Pericardium (tissue), 1 donor: ENCODE measurements around a stretch of chr17.

GRCh38 chr17:46129557-46130499, 63.4 kb downstream of the KANSL1 start:
- RRBS = no CpG with 5 or more reads among the region's 6 CpGs

GRCh38 chr17:46136799-46137702, 56.2 kb downstream of the KANSL1 start:
- RRBS = no CpG with 5 or more reads among the region's 9 CpGs

- RRBS = no CpG with 5 or more reads among the region's 2 CpGs
Measured at GRCh38 chr17:46139996-46140501, 53.2 kb downstream of the KANSL1 start.

GRCh38 chr17:46173219-46173782, 19.9 kb downstream of the KANSL1 start:
- RRBS = no CpG with 5 or more reads among the region's 3 CpGs

DNA sequence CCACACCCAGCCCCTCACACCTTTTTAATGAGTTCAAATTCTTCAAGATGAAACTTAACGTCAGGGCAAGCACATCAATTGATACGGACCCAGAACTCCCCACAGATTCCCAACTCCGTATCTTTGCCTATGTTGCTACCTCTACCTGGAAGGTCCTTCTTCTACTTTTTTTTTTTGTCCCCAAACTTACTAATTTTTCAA, 11.6 kb downstream of the KANSL1 start:
- RRBS = no CpG with 5 or more reads among the region's 3 CpGs

- RRBS = no CpG with 5 or more reads among the region's 30 CpGs
Measured at GRCh38 chr17:46361816-46362356, 320 bp upstream of the ARL17B start.

DNA sequence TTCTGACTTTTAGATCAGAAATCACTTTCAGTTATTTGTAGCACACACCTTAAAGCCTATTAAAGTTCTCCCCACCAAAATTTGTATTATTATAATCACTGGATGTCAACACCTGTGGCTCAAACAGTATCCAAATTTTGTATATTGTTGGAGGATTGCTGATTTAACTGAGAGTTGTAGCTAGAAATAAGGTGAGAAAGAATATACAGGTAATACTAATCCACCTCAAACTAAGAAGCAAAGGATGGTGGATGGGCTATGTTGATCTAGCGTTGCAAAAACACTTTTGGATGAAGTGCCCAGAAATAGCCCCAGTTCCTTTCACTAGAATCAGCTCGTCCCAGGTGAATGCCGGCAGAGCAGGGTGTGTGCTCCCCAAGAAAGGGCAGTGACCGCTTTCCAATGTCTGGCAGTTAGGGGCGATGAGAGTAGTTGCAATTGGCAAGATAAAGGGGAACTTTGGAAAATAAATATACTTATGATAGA, 75.3 kb downstream of the NSF start:
- RRBS = no CpG with 5 or more reads among the region's 5 CpGs

GRCh38 chr17:47017019-47017320, 37.9 kb upstream of the RPRML start:
- RRBS = no CpG with 5 or more reads among the region's 12 CpGs

- RRBS = no CpG with 5 or more reads among the region's 1 CpG
Measured at GRCh38 chr17:47252223-47252731, 1.4 kb upstream of the ITGB3 start.

DNA sequence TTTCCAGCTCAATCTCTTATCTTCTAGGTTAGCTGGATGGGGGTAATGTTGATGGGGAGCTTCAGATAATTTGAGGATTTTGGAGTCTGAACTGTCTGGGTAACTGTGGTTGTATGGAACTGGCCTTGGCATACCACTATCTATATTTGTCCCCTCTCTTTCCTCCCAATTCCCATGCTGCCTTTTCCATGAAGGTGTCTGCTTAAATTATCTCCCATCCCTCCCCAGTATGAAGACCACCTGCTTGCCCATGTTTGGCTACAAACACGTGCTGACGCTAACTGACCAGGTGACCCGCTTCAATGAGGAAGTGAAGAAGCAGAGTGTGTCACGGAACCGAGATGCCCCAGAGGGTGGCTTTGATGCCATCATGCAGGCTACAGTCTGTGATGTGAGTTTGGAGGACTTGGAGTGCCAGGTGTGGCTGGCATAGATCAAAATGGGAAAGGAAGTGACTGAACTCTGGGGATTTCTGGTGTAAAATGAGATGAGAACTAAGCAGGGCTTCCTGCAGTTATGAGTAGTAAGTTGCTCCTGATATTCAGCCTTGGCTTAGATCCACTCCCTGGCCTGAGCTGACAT, 32.5 kb downstream of the ITGB3 start:
- RRBS = no CpG with 5 or more reads among the region's 5 CpGs

DNA sequence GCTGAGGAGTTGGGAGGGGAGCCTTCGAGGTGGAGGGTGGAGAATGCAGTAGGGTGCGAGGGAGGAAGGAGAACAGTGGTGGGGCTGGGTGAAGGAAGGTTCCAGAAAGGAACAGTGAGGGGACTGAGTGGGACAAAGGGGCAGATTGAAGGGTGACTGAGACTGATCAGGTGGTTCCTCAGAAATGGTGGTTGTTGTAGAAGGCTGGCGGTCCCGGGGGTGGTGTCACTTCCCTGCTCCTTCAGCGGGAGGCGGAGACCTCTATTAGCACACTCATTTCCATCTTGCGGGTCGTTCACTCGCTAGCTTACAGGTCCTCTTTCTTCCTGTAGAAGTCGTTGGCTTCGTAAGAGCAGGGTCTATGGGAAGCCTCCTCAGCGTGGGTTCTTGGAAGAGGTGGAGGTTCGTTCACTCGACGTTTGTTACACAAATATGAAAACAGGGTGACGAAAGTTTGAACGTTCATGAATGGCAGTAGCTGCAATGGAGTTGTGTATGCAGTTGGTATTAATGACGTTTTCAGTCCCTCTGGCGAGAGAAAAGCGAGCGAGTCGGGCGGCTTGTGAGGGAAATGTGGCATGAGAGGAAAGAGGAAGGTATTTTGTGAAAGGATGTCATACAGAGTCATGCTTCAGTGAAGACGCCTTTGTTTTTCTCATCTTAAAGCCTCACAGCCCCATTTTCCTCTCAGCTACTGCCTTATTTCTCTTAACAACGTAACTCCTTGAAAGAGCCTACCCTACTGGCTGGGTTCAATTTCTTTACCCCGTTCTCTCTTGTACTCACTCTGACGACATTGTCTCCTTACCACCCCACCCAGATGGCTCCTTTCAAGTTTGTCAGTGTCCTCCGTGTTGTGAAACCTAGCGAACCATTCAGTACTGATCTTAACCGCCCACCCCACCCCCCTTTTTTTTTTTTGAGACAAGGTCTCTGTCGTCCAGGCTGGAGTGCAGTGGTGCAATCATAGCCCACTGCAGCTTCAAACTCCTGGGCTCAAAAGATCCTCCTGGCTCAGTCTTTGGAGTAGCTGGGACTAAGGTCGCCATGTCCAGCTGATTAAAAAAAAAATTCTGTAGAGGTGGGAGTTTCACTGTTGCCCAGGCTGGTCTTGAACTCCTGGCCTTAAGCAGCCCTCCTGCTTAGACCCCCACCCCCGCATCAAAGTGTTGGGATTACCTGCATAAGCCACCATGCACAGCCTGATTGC, 772 bp downstream of the EFCAB13 start:
- RRBS = no CpG with 5 or more reads among the region's 33 CpGs

- RRBS = no CpG with 5 or more reads among the region's 12 CpGs
Measured at GRCh38 chr17:47493188-47493538, 37.7 kb upstream of the NPEPPS start.

DNA sequence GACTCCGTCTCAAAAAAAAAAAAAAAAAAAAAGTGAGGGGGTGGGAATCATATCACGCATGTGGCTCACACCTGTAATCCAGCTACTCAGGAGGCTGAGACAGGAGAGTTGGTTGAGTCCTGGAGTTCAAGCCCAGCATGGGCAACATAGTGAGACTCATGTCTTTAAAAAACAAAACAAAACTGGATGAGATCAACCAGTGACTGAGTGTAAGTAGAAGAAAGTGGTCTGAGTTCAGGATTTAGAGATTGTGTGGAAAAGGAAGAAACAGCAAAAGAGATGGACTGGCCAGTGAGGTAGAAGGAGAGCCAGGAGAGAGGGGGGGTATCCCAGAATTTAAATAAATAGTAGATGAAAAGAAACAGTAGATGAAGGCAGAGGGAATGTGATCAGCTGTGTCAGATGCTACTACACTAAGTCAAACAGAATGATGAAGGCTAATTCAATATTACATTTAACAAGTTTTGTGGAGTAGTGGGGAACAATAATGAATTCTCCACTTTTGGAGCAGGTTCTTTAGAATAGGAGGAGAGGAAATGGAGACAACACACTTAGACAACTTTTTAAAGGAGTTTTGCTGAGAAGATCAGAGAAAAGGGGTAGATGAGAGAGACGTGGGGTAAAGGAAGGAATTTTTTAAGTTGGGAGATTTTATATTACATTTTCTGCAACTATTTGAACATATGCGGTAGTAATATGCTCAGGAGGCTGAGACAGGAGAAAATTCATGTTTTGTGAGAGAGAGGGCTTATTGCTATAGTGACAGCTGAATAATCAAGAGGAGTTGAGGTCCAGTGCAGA, 41.1 kb upstream of the KPNB1 start:
- RRBS = no CpG with 5 or more reads among the region's 4 CpGs

- RRBS = no CpG with 5 or more reads among the region's 19 CpGs
Measured at GRCh38 chr17:47650682-47650884, 864 bp downstream of the KPNB1 start.

DNA sequence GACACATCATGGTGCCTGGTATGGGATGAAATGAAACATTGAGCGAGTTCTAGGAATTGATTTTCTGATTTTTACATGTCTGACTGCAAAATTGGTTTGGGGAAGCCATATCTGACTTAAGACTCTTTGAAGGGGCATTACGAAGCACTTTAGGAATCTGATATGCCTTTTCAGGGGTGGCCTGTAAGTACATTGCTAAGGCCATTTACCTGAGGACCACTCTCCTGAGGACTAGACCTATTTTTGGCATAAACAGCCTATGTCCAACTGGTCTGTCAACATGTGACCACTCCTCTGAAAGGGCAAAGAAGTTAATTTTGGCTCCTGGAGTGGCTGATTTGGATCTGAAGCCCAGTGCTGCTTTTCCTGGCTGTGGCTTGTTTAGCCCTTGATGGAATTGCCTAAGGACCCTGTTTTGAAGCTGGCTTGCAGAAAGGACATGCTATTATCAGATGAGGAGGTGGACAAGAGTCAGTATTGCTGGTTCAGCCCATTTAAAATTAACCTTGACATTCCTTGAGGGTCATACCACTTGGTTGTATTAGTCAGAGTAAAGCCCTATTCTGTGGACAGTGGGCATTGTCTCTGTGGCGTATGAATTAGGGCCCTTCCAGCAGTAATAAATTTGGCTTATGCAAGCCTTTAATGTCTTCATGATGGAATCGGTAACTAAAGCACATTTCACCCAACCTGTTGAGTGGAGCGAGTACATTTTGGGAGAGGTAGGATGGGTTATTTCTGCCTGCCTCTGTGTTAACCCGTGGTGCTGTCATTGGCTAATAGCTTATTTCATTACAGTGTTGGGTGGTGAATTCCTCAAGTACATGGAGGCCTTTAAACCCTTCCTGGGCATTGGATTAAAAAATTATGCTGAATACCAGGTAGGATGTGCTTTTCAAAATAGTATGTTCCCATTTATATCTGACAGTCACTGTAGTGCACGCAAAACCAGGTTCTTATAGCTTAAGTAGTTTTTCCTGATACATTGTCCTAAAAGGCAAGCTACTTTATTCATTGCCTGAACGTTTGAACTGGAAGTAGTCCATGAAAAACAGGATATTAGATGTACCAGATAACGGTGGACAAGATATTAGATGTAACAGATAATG, 18.0 kb upstream of the TBKBP1 start:
- RRBS = no CpG with 5 or more reads among the region's 9 CpGs

- RRBS = no CpG with 5 or more reads among the region's 9 CpGs
Measured at GRCh38 chr17:47684149-47685088, 9.5 kb upstream of the TBKBP1 start.

DNA sequence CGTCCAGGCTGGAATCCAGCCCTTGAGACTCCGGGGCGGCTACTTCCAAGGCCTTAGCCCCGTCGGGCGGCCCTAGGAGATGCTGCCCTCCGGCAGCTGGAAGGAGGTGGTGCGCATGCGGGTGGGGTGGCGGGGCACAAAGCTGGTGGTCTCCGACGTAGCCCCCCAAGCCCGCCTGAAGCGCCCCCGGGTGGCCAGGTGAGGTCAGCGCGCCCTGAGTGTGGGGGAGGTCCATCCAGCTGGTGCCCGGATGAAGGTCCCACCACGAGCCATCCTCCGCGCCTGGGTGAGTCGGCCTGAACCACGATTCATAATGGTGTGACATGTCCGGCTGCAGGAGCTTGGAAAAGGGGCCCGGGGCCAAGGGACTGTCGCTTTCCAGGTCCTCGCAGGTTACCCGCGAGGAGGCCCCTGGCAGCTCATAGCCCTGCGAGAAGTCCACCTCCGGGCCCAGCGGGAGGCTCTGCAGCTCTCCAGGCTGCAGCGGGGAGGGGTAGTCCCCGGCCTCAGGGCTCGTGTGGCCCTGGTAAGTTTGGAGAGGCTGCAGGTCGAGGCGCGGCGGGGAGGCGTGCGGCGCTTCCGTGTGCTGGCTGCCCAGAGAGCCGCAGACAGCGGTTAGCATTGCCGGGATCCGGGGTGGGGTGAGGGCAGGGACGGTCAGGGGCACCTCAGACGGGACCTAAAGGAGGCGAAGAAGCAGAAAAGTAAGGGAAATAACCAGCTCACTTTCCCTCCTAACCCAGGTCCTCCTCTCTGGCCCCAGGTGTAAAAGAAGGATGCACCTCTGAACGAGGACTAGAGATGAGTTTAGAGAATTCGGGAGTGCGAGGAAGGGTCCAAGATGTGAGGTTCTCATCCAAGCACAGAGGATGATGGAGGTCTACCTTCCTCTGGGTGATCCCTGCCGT, 2.9 kb downstream of the SP6 start:
- RRBS = 26% methylated on average over 30 of the region's 54 CpGs

GRCh38 chr17:47884930-47885569, 11.0 kb upstream of the SP2 start:
- RRBS = no CpG with 5 or more reads among the region's 8 CpGs